Mammary microvascular endothelial cell (primary cell): ENCODE results near the genes C12orf29, ATP2B1 and EPYC.

- RAMPAGE, long total RNA: no peak
Measured at GRCh38 chr12:82688157-82688604, 1.5 kb downstream of the TMTC2 start.

- RAMPAGE, long total RNA: no peak
Measured at GRCh38 chr12:83537504-83537918, 850.8 kb downstream of the TMTC2 start.

DNA sequence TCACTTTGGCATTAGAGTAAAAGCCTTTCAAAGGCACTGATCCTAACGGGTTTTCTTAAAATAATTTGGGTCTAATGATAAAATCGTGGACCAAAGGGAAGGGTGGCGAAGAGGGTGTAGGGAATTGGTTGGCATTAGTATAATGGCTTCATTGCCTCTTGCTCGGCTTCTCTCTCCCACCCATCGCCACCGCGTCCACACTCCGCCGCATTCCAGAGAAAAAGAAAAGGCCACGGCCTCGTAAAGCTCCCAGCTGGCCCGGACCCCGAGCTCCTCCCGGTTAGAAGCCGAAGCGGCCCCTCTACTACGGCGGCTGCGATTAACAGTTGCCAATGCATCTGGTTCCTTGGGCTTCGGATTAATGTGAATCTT lies 775 bp upstream of the ALX1 start:
- RAMPAGE, long total RNA: no peak

DNA sequence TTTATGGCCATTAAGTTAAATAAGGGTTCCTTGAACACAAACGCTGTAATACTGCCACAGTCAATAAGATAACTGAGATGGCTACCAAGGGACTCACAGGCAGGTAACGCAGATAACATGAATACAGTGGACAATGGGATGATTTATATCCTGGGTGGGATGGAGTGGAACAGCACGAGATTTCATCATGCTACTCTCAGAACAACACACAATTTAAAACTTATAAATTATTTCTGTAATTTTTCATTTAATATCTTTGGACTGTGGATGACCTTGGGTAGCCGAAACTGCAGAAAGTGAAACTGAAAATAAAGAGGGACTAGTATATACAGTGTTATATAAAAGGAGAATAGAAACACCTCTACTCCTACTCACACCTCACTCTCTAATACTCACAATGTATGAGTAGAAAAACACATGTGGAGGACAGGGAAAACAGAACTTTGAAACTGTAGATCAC lies 367.3 kb downstream of the C12orf50 start:
- RAMPAGE, long total RNA: no peak

DNA sequence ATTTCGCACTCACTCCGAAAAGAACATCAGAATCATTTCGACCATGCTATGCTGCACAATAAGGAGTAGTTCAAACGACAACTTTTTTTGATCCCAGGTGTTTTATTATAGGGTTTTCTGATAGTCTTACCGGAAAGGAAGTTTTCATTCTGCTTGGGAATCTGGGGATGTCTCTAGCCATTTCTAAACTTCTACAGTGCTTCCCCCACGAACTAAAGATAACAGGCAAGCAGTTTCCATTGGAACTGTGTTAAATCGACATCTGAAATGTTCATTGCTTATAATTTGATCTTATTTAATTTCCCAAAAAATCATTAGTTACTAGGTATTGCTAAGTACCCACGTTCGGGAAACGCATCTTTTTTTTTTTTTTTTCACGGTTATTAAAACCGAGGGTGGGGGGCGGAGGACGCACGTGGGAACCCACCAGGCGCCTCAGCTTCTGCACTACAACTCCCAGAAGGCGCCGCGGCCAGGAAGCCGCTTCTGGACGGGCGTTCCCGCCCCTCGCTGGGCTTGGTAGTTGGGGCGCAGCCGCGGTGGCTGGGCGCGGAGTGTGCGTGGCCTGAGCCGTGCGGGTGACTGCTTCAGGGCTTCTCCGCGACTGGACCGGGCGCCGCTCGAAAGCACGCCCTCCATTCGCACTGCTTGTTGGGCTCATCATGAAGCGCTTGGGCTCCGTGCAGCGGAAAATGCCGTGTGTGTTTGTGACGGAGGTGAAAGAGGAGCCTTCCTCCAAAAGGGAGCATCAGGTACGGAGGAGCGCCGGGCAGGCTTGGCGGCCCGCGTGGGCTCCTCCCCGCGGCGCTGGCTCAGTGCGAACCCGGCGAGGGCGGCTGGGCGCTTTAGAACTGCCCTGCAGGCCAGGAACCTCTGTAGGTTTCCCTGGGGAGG lies at the start of gene C12orf29:
Gene C12orf29, plus strand, starts transcription at position 550 of the 894 bp plus-strand sequence.
- RAMPAGE, long total RNA: start-site peak on the plus strand centred at position 562 of the sequence, 33 bp wide, 521 and 94 reads in 2 replicates

- RAMPAGE, long total RNA: no peak
Measured at GRCh38 chr12:89391056-89391318, 38.7 kb upstream of the DUSP6 start.

DNA sequence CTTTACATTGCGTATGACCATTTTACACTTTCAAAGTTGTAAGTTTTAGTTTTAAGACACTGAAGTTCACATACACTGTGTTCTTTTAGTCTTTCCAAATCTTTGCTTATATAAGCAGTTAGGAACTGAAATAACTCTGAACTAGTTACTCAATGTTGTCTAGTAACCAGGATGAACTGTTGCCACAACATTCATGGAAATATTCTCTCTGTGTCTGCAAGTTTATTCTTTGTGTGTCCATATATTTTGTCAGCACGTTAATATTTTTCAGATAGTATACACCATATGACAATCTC lies 71.0 kb downstream of the GALNT4 start:
- RAMPAGE, long total RNA: no peak

DNA sequence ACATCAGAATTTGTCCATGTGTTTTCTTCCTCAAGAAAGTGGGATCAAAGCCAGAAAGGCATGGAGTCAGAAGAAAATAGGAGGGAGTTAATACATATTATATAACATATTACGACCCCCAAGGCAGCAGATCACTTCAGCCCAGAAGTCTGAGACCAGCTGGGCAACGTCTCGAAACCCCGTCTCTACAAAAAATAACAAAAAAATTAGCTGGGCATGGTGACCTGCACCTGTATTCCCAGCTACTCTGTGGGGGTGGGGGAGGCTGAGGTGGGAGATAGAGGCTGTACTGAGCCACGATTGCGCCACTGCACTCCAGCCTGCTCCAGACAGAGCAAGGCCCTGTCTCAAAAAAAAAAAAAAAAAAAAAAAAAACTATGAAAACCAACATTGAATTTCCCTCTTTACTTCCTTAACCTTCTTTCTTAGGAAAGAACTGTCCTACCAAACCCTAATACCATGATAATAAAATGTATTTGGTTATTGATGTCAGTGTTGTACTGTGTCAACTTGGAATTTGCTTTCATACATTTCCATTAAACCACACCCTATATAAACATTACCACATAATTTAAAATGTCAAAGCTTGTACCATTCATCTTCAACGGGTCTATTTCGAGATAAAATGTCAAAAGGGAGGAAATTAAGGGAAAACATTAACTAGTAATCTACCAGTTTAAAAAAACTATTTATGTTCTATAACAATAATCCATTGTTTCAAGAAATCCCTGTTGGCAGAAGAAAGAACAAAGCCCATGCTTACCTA lies 17.5 kb downstream of the GALNT4 start:
- RAMPAGE, long total RNA: no peak

GRCh38 chr12:89528170-89528917 lies 2.5 kb upstream of the POC1B start:
- RAMPAGE, long total RNA: no peak

- RAMPAGE, long total RNA: no peak
Measured at GRCh38 chr12:89614852-89615632, 89.2 kb upstream of the POC1B start.

GRCh38 chr12:89708560-89709246 lies at the start of gene ATP2B1:
Gene ATP2B1, minus strand, starts transcription at chr12:89708838.
- RAMPAGE, long total RNA: no peak

- RAMPAGE, long total RNA: no peak
Measured at GRCh38 chr12:90299193-90299625, 590.6 kb upstream of the ATP2B1 start.

GRCh38 chr12:91004745-91005364 lies at the start of gene EPYC:
Gene EPYC, minus strand, starts transcription at chr12:91004972.
- RAMPAGE, long total RNA: no peak

GRCh38 chr12:91240330-91240844 lies 57.8 kb upstream of the DCN start:
- RAMPAGE, long total RNA: no peak

DNA sequence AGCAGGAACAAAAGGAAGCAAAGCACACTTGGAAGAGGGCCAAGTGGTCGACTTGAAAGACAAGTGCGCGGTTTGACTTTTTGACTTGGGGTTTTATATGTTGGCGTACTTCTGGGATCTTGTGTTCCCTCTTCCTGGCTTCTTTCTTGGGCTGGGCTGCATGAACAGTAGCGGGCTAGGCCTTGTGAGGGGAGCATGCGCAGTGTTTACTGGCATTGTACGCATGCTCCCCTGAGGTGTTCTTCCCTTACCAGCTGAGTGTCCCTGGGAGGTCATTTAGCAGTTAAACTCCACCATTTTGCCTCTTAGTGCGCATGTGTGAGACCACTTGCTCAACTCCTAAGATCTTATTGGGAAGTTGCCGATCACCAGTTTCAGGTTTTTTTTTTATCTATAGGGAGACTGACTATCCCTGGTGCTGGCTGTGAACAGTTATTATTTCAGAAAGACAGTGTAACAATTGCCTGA lies 369.5 kb upstream of the DCN start:
- RAMPAGE, long total RNA: no peak

DNA sequence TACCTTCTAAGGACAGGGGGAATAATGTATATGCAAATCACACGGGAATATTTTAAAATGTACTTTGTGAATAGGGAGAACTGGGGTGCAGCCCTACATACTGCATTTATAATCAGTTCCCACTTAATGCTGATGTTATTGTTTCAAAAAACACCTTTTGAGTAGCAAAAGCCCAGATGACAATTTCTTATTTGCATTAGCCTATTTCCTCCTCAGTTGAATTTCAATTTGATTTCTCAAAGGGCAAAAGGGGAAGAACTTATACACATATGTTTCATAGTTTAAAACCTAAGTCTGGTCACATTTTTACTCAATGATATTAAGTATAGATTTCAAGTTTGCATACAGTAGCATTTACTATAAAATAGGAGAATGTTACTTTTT lies 367.6 kb downstream of the BTG1 start:
- RAMPAGE, long total RNA: no peak

DNA sequence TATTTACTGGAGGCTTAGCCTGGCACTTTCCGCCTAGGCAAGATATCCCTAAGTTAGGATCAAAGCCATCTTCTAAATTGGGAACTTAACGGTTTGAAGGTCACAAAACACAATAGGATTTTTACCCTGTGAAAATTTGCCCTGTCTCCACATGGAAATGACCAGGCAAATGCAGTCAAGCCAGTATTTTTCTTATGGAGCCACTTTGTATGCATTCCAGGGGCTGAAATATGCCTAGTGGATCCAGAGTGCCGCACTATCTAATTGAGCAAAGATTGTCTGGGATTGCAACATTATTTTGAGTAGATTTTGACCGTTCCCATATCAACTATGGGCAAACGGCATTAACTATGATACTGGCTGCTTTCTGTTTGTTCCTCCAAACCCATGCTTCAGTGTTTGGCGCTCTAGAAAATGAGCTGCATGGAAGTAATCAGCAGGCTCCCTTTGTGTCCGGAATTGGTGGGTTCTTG lies 223.0 kb downstream of the BTG1 start:
- RAMPAGE, long total RNA: no peak

- RAMPAGE, long total RNA: no peak
Measured at GRCh38 chr12:92078078-92078780, 67.4 kb downstream of the BTG1 start.

- RAMPAGE, long total RNA: no peak
Measured at GRCh38 chr12:92097214-92097947, 48.3 kb downstream of the BTG1 start.

GRCh38 chr12:92128253-92129200 lies 17.1 kb downstream of the BTG1 start:
- RAMPAGE, long total RNA: no peak